Cardiac atrium fibroblast (primary cell): ENCODE measurements around the genes PAK3, DCX and IL13RA2.

- RAMPAGE, long total RNA = no peak
These were observed 1.0 kb upstream of the NXT2 start for GRCh38 chrX:109535554-109536064.

- RAMPAGE, long total RNA = no peak
These were observed 43.9 kb upstream of the KCNE5 start for GRCh38 chrX:109668903-109669183.

DNA sequence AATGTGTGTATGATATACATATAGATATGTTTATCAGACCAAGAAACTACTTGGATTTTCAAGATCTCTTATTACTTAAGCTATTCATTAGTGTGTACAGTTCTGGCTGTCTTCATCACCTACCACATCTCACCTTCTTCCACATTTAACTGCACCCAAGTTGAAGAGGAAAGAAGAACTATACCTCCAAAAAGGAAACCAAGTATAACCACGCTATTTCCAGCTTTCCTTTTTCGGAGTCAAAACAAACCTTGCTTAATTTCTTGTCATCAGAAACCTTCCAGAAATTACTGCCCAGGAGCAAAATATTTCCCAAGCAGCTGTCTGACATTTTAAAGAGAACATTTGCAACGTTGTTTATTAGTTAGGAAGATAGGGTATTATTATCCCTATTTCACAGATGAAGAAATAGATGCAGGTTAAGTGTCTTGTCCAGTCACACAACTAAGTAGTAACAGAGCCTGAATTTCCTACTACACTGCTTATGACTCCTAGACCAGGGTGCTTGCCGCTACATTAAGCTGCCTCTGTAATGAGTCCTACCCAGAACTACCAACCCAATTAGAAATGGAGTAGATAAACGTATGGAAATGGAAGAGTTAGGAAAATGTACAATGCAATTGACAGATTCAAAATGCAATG is 2.2 kb upstream of the ACSL4 start:
- RAMPAGE, long total RNA = no peak

GRCh38 chrX:109890966-109891243 is 112.0 kb upstream of the TMEM164 start:
- RAMPAGE, long total RNA = no peak

DNA sequence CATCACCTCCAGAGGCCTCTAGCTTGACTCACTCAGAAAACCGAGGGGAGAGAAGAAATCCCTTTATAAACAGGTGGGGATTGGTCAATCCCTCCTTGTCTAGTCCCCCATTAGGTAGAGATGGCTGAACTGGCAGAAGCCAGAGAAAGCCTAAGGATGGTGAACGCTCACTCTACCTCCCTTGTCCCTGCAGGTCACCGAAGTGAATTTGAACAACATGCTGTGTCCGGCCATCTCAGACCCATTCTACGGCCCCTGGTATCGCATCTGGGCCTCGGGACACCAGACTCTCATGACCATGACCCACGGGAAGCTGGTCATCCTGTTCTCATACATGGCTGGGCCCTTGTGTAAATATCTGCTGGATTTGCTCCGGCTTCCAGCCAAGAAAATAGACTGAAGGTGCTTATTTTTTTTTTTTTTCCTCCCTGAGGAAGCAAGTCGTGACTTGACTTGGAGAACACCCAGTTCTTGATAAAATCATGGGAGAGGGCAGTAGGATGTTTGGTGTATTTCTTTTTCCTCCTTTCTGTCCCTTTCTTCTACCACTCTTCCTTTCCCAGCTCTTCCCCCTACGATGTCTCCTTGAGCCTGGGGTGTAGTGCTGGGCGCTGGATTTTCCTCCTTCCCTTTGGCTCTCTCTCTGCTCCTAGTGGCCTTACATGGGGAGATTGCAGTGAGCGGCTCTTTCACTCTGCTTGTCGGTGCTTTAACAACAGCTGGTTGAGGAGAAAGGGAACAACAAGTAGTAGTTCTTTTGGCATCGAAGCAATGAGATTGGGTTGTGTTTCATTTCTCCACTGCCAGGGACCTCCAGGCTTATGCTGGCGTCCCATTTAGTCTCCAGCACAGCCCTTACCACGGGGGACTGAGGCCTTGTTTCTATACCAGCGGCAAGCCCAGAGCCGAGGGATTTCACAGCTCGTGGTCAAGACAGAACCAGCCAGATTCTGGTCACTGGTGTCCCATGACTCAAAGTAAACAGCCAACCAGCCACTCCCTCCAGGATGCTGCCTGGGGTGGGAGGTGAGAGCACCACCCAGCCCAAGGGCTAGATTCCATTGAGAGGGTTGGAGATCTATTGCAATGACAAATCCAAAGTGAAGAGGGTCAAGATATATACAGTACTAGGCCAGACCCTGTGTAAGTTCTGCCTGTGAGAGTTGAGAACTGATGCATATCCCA is 144.4 kb downstream of the AMMECR1 start:
- RAMPAGE, long total RNA = no peak

GRCh38 chrX:110316634-110317048 is 1.2 kb downstream of the AMMECR1 start:
- RAMPAGE, long total RNA = no peak

- RAMPAGE, long total RNA = no peak
These were observed 148.9 kb upstream of the CHRDL1 start for GRCh38 chrX:110944184-110945269.

DNA sequence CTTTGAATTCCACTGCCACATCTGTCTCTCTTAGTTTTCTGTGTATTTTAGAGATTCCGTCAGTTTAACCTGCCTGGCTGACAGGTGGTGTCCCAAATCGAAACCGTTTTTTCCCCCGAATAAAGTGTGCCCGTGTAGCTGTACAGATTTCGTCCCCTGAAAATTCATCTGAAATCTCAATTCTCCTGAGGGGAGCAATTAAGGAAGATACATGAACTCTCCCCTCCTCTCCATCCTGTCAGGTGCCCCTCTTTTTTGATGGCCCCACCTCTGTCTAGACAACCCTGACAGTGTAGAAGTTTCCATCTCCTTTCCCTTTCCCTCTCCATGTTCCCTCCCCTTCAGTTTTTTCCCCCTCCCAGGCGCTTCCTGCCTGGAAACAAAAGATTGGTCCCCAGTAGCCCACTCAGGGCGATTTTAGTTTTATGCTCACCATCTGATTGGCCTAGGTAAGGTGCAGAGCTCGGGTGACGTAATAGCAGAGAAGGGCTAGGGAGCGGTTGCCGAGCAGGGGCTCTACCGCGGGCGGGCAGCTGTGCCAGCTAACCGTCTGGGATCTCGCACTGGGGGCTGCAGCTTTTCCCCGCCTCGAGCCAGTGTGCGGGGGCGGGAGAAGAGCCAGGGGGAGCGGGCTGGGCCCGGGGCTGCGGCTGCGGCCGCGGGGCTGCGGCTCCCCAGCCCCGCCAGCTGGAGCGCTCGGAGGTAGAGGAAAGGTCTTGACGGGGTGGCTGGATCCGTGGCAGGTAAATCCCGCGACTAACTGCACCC is at the start of gene PAK3:
PAK3 (plus strand) TSS at position 519 of the 768 bp plus-strand sequence.
- RAMPAGE, long total RNA = no peak

DNA sequence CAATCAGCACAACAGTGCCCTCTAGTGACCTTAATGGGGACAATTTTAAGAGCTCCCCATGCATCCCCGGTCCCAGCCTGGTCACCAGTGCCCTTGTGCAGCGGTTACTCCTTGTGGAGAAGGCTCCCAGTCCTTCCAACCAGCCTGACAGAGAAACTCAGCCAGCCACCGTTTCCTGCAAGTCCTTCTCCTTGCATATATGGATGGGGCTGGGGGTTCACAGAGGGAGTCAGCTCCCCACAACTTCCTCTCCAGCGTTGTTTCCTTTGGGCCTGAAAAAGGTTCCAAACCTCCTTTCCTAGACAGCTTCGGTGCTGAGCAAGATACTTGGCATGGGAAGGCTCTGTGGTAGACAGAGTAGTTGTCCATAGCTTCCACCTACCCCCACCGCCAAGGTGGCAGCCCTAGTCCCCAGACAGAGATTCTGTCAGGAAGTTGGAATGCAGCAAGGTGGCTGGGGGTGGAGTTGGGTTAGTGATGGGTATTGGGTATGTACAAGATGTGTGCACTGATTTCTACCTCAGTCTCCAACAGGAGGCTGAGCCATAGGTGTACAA is 4.4 kb downstream of the PAK3 start:
- RAMPAGE, long total RNA = no peak

DNA sequence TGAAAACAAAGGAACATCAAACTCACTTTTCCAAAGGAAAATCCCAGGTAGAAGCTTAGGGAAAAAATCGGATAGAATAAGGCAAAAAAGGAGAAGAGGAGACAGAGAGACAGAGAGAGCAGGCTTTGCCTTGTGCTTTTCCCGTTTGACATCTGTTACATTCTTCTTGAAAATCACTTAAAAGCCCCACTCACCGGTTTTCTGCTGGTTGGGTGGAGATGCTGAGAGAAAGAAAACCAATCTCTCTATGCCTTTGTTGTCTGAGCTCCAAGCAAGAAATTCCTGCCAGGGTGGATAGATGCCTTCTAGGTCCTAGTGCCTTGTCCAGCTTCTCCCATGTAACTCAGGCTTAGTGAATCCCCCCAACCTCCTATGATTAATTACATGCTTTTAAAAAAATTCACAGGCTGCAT is at the start of gene DCX:
DCX (minus strand) TSS at position 249 of the 413 bp plus-strand sequence.
- RAMPAGE, long total RNA = no peak

GRCh38 chrX:111870612-111870934 is 5.4 kb upstream of the TRPC5OS start:
- RAMPAGE, long total RNA = no peak

DNA sequence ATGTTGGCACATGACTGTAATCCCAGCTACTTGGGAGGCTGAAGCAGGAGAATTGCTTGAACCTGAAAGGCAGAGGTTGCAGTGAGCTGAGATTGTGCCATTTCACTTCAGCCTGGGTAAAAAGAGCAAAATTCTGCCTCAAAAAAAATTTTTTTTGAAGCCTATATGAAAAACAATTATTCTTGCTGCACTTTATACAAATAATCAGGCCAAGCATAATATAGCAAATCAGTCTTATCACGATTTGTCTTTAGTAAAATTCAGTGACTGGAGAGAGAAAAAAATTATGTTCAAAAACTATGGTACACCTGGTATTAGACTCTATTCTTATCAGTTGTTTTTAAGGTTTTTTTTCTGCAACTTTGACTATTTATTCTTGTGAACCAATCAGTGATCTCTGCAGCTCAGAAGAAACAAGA is 18.3 kb downstream of the IL13RA2 start:
- RAMPAGE, long total RNA = no peak

DNA sequence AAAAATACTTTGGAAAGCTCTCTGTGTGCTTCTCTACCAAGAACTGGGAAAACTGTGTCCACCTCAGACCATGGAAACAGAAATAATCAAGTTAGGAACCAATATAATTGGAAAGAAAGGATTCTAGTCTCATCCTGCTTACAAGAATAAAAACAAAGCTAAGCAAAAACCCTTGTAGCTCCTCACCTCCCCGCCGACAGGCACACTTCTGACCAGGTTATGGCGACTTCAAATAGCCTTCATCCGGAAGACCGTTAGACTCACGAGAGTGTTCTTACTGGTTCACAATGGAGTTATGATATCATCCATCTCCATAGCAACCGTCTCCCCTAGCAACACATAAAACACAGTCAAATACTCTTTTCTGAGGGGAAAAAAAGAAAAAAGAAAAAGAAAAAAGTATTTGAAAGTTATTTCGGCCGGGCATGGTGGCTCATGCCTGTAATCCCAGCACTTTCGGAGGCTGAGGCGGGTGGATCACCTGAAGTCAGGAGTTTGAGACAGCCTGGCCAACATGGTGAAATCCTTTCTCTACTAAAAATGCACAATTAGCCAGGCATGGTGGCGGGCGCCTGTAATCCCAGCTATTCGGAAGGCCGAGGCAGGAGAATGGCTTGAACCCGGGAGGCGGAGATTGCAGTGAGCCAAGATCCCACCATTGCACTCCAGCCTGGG is at the start of gene IL13RA2:
IL13RA2 (minus strand) TSS at position 250 of the 675 bp plus-strand sequence.
- RAMPAGE, long total RNA = start-site peak on the minus strand centred at position 210 of the sequence, 29 bp wide, 20 and 6 reads in 2 replicates

DNA sequence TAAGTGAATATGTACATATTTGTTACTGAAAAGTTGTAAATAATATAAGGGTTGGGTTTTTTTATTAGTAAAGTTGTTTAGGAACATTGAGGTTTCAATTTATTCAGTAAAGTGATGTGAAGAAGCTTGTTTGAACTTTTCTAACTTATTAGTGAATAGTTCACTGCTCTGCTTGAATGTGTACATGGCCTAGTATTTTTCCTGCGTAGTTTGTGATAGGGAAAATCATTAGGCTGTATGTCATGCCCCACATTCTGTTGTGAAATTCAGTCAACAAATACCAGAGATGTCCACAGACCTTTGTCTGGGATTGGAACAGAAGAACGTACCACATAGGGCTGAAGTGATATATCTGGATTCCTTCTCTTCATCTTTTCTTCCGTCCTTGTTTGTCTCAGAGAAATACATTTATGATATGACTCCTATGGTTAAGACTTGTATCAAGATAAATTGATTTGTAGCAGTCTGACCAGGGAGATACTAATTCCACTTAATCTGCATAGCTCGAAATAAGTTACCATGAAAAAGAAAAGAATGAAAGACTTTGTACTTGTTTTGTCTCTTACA is 88.8 kb upstream of the PLS3 start:
- RAMPAGE, long total RNA = no peak

DNA sequence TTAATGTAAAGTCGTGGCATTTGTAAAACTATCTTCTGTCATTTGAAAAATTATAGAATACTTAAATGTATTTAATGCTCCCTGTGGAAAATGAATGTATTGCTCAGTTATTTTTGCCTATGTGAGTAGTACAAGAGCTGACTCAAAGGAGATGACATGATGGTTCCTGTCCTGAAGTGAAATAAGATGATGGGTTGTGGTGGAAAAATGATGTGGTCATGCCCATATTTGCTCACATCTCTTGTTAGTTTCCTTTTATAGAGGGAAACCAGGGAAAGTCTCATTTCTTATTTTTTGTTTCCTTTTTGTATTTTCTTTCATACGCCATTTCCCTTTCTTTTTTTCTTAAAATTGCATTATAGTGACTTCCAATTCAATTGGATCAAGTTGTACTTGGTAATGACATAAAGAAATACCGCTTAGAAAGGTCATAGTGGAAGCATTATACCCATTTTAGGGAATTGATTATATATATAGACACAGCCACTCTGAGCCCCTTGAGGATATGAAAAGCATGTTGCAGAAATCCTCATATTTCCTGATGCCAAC is 23.8 kb downstream of the PLS3 start:
- RAMPAGE, long total RNA = no peak

- RAMPAGE, long total RNA = no peak
These were observed 241.3 kb upstream of the AGTR2 start for GRCh38 chrX:115929037-115929833.

- RAMPAGE, long total RNA = no peak
These were observed 817.5 kb downstream of the KLHL13 start for GRCh38 chrX:117299226-117299425.

DNA sequence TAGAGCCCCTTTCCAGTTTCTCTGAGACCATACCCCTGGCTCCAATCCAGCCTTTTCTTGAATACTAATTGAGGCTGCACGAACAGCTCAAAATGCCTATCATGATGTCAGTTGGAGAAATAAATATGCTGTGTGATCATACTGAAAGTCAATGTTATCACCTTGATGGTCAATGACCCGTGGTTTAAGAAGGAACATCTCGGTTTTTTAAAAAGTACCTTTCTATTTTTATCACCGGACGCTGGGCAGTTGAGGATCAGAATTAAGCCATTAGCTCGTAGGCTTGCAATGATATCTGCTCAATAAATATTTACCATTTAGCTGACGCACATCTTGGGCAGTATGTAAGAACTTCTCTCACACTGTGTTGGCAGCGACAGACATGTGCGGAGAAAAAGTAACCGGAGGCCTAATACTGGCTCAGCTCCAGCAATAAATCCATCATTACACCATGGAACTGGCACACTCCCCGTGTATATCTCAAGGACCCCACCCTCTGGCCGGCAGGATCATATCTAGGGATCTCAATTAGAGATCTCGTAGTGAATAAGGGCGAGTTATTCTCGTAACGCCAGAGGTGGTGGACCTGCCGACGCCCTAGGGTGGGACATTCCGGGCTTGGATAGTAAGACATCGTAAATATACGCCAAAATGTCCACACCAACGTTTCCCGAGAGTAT is 701 bp upstream of the WDR44 start:
- RAMPAGE, long total RNA = no peak

DNA sequence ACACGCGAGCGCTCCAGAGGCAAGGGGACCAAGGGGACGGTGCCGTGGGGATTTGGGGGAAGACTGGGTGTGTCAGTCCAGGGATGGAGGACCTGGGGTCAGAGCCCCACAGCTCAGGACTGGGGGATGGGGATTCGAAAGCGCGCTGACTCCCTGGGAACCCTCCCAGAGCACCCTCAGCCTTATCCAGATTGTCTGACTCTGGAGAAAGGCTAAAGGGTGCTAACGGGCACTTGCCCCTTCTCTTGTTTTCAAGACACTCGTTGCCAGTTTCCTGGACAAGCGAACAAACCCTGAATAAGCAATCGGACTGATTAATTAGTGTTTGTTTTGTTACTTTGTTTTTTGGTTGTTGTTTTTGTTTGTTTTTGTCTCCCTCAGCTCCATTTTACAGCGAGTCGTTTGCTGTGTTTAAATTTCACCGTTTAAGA is 1.2 kb downstream of the DOCK11 start:
- RAMPAGE, long total RNA = no peak

GRCh38 chrX:119237608-119238311 is 1.7 kb downstream of the PGRMC1 start:
- RAMPAGE, long total RNA = no peak